ENCODE measurements around a stretch of chr1.

DNA sequence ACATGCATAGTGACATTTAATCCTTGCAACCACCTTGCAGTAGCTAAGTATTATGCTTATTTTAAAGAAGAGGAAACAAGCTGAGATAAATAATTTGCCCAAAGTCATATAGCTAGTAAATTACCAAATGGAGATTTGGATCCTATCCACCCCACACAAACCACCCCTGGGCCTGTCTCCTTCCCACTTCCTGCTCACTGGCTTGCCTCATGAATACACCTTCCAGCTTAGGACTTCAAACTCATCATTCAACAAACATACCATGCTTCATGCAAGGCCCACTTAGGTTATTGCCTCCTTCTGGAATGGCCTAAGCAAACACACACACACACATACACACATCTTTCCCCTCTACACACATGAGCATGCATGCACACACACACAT is 192.0 kb downstream of the PLPP3 start:
- PRO-cap, 2 experiments = no peak in any of the 2 experiments

DNA sequence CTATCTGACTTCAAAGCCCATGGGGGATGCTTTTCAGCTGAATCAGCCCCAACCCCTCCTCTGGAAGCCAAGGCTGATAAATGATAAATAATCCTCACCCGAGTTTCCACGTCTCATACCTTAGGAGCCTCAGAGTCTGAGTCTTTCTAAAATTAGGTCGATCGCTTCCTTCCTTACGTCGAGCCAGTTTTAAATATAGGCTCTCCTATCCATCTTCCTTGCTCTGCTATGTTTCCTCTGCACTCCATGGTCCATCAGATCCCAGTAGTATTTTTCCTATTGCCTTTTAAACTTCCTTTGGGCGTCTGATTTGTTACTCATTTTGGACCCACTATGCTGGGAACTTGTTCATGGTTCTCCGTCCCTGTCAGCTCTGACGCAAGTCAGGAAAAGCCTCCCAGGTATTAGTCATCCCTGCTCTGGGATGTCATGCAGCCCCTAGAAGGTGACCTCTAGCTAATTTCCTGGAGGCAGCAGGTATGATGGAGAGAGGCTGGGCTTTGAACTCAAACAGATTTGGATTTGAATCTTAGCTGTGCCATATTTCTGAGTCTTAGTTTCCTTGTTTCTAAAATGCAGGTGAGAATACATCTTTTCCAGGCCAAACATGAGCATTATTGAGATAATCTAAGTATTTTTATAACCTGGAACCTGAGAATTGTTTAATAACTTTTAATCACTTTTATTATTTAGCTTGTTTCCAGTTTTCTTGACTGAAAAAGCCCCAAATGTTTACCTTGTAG is 122.6 kb downstream of the PLPP3 start:
- PRO-cap, 2 experiments = peak in 1 of 2 experiments; most common plus-strand start position 465 of the sequence (in 1); most common minus-strand start position 375 of the sequence (in 1)

DNA sequence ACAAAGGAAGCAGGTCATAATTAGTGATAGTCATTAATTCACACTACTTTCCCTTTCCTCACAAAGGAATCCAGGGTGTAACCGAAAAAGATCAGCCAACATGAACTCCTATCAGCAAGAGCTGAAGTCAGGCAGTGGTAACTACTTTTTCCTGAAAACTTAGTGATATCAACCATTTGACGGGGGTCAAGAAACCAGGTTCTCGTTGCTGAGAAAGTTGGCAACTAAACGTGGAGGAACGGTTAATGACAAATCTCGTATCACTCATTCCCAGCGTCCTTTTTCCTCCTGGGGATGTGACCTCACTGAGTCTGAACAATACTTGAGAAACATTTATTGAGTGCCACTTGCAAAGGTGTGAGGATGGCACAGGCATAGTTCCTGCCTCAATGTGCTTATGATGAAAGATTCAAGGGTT is 82.3 kb downstream of the PLPP3 start:
- PRO-cap, 2 experiments = no peak in any of the 2 experiments

DNA sequence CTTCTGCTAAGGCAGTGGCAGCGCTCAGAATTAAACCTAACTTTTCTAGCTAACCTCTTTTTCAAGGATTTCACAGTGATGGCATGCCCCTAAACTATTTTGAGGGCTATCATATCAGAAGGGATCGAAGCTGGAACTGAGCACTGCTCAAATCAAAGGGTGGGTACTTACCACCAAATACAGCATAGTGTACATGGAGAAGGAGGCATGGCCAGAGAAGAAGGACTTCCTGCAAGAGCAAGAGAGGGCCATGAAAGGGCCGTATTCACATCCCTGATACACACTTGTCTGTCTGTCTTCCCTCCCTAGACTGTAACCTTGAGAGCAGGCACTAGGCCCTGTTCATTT is 55.7 kb downstream of the PLPP3 start:
- PRO-cap, 2 experiments = no peak in any of the 2 experiments

- PRO-cap, 2 experiments = no peak in any of the 2 experiments
Measured at GRCh38 chr1:56535344-56536519, 43.6 kb downstream of the PLPP3 start.

GRCh38 chr1:56547955-56548988 is 31.1 kb downstream of the PLPP3 start:
- PRO-cap, 2 experiments = no peak in any of the 2 experiments

DNA sequence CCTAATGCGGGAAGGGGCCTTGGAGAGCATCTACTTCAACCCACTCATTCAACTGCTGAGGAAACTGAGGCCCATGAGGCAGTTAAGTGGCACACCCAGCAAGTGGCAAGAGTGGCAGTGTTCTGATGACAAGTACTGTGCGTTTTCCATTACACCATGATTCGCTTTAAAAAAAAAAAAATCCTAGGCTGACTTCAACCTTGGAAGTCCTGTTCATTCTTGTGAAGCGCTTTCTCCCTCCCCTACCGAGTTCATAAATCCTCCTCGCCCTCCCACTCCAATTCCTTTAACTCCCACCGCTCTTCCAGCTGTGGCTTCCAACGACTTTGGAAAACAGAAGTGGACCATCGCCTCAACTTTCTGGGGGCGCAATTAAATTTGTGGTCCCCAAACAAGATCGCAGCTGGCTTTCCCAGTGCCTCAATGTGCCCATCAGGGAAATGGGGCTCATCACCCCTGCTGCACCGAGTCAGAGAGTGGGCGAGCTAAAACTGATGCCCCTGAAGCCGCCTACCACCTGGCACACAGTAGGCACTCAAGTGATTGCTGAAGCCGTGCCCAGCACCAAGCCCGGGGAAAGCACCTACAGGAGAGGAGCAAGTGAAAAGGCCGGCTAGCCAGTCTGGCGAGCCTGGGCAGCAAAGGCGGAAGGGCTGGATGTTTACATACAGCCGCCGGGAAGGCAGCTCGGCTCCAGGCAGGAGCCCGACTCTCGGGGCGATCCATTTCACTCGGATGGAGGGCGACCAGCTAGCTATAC is 1.4 kb downstream of the PLPP3 start:
- PRO-cap, 2 experiments = peak in 2 of 2 experiments; most common plus-strand start position 730 of the sequence (in 2)

DNA sequence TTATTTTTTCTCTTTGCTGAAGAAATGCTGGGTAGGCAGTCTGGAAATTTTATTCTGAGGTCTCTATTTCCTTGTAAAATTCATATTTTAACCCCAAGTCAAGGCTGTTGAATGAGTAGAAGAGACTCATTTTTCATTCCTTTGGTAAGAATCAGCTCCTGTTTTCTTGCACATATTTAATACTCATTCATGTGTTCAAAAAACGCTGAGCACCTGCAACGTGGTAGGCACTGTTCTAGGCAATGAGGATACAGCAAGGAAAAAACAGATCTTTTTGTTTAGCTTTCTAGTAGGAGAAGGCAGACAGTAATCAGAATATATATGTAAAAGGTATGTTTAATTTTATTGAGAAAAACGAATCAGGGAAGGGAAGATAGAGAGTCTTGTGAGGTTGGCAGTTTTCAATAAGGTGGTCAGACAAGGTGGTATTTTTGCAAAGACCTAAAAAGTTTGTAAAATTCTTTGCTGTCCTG is 1.6 kb downstream of the PRKAA2 start:
- PRO-cap, 2 experiments = no peak in any of the 2 experiments

GRCh38 chr1:56897579-56898635 is 43.3 kb downstream of the C8A start:
- PRO-cap, 2 experiments = peak in 1 of 2 experiments; most common plus-strand start chr1:56897848 (in 1)

GRCh38 chr1:56910167-56910689 is 55.6 kb downstream of the C8B start:
- PRO-cap, 2 experiments = peak in 1 of 2 experiments; most common minus-strand start chr1:56910529 (in 1)

DNA sequence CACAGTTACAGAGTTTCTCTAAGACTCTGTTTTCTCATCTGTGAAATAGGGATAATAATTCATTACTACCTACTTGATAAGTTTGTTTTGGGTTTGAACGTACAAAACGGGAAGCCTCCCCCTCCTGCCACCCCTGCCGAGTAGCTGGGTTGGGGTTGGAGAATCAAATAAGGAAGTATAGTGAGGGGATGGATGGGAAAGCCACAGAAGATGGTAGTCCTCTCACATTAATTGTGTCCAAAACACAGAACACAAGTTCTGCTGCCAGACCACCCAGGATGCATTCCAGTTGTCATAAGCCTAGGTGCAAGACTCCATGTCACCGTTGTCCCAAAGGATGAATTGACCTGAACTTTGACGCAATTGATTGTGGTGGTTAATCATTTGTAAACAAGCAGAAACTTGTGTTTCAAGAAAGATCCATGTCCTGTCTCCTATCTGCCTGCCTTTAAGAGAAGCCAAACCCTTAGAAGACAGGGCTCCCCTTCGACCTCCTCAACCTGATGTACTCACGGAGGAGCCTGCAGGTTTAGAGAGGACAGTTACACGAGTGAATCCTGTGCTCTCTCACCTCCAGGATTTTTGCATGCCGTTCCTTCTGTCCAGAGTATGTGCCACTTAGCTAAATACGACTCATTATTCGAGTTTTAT is 2.0 kb upstream of the C8B start:
- PRO-cap, 2 experiments = peak in 1 of 2 experiments; most common plus-strand start position 412 of the sequence (in 1); most common minus-strand start position 291 of the sequence (in 1)

GRCh38 chr1:57003190-57003820 is 37.5 kb upstream of the C8B start:
- PRO-cap, 2 experiments = no peak in any of the 2 experiments

GRCh38 chr1:57003821-57004323 is 38.1 kb upstream of the C8B start:
- PRO-cap, 2 experiments = no peak in any of the 2 experiments

DNA sequence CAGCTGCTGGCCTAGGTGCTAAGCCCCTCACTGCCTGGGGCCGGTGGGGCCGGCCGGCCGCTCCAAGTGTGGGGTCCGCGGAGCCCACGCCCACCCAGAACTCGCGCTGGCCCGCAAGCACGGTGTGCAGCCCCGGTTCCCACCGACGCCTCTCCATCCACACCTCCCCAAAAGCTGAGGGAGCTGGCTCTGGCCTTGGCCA is 80.3 kb downstream of the DAB1 start:
- PRO-cap, 2 experiments = no peak in any of the 2 experiments

- PRO-cap, 2 experiments = no peak in any of the 2 experiments
Measured at GRCh38 chr1:58249417-58250029, 297.0 kb downstream of the OMA1 start.

DNA sequence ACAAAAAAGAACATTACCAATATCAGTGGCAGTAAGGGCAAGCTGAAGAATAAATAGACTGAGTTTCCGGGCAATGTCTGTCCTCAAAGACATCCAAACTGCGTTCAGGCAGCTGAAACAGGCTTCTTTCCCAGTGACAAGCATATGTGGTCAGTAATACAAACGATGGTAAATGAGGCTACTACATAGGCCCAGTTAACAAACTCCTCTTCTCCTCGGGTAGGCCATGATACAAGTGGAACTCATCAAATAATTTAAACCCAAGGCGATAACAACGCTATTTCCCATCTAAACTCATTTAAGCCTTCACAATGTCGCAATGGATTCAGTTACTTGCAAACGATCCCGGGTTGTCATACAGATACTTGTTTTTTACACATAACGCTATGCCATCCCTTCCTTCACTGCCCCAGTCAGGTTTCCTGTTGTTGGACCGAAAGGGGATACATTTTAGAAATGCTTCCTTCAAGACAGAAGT is 1.5 kb downstream of the TACSTD2 start:
- PRO-cap, 2 experiments = no peak in any of the 2 experiments

- PRO-cap, 2 experiments = peak in 2 of 2 experiments; most common plus-strand start chr1:58785135 (in 1); most common minus-strand start chr1:58785027 (in 1)
Measured at GRCh38 chr1:58784982-58785423, 1.2 kb upstream of the JUN start.

DNA sequence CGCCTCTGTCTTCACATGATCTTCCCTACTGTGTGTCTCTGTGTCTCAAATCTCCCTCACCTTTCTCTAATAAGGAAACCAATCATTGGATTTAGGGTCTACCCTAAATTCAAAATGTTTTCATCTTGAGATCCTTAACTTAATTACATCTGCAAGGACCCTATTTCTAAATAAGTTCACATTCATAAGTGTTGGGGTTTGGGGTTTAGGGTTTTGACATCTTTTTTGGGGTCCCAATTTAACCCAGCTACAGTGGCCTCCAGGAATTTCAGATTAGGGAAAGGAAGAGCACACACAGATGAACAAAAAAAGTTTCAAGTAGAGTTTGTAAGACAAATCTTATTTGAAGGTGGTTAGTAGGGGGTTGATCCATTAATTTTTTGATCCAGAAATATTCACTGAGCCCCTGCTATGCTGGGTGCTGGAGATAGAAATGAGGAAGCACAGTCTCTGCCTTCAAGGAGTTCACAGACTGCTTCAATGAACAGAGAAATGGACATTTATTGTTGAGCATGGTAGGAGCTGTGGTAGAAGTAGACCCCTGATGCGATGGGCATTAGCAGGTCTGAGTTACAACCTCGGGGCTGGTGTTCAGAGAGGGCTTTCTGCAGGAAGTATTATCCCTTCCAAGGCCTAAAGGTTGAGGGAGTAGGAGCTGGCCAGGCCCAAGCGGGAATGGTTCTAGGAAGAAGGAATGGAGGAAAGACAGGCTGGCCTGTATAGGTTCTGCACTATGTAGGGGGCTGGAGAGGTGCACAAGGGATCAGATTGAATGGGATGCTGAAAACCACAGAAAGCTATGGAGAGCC is 23.2 kb upstream of the JUN start:
- PRO-cap, 2 experiments = no peak in any of the 2 experiments

GRCh38 chr1:58885067-58885860 is 101.4 kb upstream of the JUN start:
- PRO-cap, 2 experiments = no peak in any of the 2 experiments

- PRO-cap, 2 experiments = no peak in any of the 2 experiments
Measured at GRCh38 chr1:58899647-58900344, 115.9 kb upstream of the JUN start.

Data from Metastatic Liver Carcinoma in the Lung (tissue), 2 donors.